SK-N-DZ (cell line): Measurements from ENCODE around the genes FAM200A, GJC3 and AZGP1.

DNA sequence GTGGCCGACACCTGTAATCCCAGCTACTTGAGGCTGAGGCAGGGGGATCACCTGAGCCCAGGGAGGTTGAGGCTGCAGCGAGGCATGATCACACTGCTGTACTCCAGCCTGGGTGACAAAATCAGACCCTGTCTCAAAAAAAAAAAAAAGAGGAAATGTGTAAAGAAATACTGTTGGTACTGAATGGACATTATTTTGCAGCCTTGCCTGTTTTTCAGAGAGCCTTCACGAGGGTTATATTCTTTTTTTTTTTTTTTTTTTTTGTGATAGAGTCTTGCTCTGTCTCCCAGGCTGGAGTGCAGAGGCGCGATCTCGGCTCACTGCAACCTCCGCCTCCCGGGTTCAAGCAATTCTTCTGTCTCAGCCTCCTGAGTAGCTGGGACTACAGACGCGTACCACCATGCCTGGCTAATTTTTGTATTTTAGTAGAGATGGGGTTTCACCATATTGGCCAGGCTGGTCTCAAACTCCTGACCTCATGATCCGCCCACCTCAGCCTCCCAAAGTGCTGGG is 39.7 kb downstream of the TRRAP start:
RAMPAGE:
- cytosol, long total RNA: no peak
- nucleus, long total RNA: no peak

DNA sequence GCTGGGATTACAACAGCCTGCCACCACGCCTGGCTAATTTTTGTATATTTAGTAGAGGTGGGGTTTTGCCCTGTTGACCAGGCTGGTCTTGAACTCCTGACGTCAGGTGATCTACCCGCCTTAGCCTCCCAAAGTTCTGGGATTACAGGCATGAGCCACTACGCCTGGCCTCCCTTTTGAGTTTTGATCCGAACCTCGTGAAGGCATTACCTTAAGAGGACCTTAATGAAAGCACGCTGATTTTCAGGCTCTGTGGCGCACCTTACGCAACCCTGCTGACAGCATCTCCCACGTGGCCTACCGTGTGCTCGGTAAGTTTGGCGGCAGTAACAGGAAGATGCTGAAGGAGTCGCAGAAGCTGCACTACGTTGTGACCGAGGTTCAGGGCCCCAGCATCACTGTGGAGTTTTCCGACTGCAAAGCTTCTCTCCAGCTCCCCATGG is 43.2 kb downstream of the TRRAP start:
RAMPAGE:
- cytosol, long total RNA: no peak
- nucleus, long total RNA: no peak

DNA sequence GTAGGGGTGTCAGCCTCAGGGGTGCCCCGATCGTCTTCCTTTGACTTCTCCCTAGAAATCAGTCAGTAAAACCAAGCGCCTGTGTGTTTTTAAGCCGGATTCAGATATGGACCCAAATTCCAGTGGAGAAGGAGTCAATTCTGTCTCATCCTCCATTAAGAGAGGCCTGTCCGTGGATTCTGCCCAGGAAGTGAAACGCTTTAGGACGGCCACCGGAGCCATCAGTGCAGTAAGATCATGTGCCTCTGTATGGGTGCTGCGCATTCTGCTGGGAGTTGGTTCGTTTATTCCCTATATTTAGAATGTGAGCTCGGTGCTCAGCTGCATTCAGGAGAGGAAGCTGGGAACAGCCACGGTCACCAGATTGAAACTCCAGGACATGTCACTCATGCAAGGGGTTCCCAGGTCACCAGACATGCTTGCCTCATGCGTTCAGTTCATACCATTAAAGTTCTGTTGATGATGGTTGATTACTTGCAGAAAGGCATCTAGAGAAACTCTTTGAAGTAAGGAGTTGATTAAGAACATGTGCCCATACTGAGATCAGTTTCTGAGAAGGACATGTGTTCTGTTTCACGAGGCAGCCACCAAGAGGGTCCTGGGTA is 78.1 kb downstream of the TRRAP start:
RAMPAGE:
- cytosol, long total RNA: no peak
- nucleus, long total RNA: no peak

GRCh38 chr7:99106308-99107245 is 37.3 kb downstream of the SMURF1 start:
RAMPAGE:
- cytosol, long total RNA: no peak
- nucleus, long total RNA: no peak

DNA sequence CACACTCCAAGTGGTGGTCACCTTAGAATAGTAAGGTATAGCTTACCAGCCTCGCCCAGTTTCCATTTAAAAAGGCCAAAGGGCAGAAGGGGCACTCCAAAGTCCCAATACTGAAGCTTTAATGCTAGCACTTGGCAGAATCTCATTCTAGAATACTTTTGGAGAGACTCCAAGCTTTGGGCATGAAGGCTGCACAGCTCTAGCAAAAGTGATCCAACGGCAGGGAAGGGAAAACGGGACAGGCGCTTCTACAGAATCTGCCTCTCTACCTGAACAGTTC is 19.7 kb downstream of the SMURF1 start:
RAMPAGE:
- cytosol, long total RNA: no peak
- nucleus, long total RNA: no peak

GRCh38 chr7:99128138-99128608 is 15.7 kb downstream of the SMURF1 start:
RAMPAGE:
- cytosol, long total RNA: no peak
- nucleus, long total RNA: no peak

GRCh38 chr7:99396891-99397765 is 11.3 kb downstream of the PDAP1 start:
RAMPAGE:
- cytosol, long total RNA: no peak
- nucleus, long total RNA: no peak

GRCh38 chr7:99406464-99407010 is 1.9 kb downstream of the PDAP1 start:
RAMPAGE:
- cytosol, long total RNA: no peak
- nucleus, long total RNA: no peak

GRCh38 chr7:99473151-99473782 is 577 bp downstream of the ZNF789 start:
RAMPAGE:
- cytosol, long total RNA: no peak
- nucleus, long total RNA: no peak

GRCh38 chr7:99496420-99496619 is 3.8 kb downstream of the ZNF394 start:
RAMPAGE:
- cytosol, long total RNA: no peak
- nucleus, long total RNA: no peak

DNA sequence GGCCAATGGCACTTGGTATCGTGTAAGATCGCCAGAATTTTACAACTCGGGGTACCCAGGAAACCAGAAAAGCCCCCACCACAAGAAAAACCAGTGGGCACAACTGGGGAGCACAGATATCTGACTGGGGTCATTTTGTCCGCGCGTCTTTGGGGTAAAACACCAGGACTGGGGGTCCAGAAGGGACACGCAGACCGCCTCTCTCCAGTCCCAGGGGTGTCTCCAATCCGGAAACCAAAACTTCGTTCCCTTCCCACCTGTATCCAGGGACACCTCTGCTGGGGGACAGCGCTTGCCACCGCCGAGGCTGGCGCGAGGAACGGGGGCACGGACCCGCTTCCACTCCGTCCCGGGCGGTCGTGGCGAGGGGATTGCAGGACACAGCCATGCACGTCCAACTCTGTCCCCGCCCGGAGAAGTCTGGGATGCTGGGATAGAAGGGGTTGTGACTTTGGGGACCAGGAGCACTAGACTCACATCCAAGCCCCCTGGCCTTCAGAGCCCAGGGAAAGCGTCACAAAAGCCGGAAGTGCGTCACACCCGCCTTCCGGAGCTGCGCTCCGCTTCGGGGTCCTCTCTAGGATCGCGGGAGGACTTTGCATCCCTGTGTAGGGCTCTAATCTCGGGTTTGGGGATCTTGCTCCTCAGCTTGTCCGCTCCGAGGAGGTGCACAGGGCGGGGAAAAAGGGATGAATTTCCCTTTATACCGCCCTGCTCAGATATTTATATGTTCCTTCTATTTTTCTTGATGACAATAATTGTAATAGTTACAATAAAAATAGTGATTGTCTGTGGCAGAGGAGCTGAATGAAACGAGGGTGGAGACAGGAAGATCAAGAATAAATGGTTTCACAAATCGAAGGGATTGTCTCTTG is at the start of gene FAM200A:
TSS of gene FAM200A (minus strand) at position 518 of the 875 bp plus-strand sequence.
RAMPAGE:
- cytosol, long total RNA: no peak
- nucleus, long total RNA: no peak

DNA sequence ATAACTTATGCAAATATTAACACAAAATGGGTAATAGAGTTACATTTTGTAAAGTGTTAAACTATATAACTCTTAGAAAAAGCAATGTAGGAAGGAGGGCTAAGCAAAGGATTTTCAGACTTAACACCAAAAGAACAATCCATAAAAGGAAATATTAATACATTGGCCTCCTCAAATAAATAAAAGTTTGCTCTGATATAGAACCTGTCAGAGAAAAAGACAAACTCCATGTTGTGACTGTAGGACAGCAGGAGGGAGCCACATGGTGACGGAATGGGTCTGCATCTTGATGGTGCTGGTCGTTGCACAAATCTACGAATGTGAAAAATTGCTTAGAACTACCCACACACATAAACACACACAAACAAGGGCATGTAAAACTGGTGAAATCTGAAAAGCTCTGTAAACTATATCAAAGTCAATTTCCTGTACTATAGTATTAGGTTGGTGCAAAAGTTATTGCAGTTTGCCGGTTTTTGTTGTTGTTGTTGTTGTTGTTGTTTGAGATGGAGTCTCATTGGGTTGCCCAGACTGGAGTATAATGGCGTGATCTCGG is 8.2 kb downstream of the CYP3A5 start:
RAMPAGE:
- cytosol, long total RNA: no peak
- nucleus, long total RNA: no peak

DNA sequence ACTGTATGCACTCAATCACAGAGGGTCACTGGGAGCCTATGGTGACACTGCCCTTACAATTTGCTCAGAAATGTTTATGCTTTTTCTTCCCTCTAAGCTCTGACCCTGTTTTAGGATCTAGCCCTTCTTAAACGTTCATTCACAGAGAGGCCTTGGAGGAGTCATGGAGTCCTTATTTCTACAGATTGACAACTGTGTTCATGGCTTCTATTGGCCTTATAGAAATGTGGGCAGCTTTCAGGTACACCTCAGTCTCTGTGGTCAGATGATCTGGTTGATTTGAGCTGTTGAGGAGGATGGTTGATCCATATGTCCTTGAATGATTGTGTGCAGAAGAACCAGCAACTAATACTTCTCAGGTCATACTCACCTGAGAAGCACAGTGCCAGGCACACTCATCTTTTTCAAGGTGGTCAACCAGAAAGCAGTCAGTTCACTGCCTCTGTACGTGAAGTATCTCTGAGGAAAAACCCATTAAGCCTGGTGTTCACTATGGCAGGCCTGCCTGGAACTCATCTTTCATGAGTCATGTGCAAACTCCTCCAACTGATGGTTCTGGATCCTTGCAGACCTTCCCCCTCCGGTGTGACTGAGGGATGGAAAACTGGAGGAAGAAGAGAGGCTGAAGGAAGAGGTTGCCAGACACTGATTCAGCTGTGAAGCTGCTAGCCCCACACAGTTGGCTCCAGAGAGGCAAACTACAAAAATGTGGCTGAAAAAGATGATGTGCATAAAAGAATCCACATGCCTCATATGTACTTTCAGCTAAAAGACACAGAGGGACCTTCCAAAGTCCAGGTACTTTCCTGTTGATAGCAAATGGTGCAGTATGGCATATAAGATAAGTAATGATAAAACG is 2.9 kb downstream of the CYP3A5 start:
RAMPAGE:
- cytosol, long total RNA: no peak
- nucleus, long total RNA: no peak

DNA sequence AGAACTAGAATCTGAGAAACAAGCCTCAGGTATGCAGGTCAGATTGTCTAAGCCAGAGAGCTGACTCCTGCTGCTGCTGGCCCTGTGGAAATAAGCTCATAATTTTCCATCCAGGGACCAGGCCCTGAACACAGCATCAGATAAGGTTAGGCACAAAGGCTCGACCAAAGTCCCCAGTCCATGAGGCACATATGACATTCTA is 5.1 kb downstream of the CYP3A7 start:
RAMPAGE:
- cytosol, long total RNA: no peak
- nucleus, long total RNA: no peak

DNA sequence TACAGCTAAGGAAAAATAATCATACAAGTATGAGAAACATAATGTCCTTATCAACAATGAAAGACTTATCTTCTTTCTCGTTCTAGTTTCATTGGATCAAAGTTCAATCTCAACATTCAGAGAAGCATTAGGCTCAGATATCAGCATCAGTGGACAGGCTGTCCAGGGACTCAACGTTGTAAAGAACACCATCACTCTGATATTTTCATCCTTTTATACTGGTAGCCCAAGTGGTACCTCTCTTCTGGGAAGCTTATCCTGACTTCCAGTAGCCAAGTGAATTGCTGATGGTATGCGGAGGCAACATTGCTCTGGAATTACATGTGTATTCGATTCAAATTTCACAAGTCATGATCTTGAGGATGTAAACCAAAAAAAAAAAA is 3.1 kb upstream of the CYP3A4 start:
RAMPAGE:
- cytosol, long total RNA: no peak
- nucleus, long total RNA: no peak

GRCh38 chr7:99823969-99824657 is 3.7 kb upstream of the CYP3A43 start:
RAMPAGE:
- cytosol, long total RNA: no peak
- nucleus, long total RNA: no peak

GRCh38 chr7:99929052-99929900 is at the start of gene GJC3:
TSS of gene GJC3 (minus strand) at chr7:99929620.
RAMPAGE:
- cytosol, long total RNA: no peak
- nucleus, long total RNA: no peak

GRCh38 chr7:99975391-99976417 is at the start of gene AZGP1:
TSS of gene AZGP1 (minus strand) at chr7:99976031.
RAMPAGE:
- cytosol, long total RNA: no peak
- nucleus, long total RNA: no peak

RAMPAGE:
- cytosol, long total RNA: no peak
- nucleus, long total RNA: no peak
These were observed 1.2 kb downstream of the ZKSCAN1 start for GRCh38 chr7:100016619-100017007.

GRCh38 chr7:100022714-100023019 is 7.3 kb downstream of the ZKSCAN1 start:
RAMPAGE:
- cytosol, long total RNA: no peak
- nucleus, long total RNA: no peak